Gallbladder (tissue), 1 donor: Measurements from ENCODE around the genes DOC2B, CRK and MYO1C.

- PRO-cap: bidirectional peak, plus-strand start at chr17:181729, minus-strand start at chr17:181650
Observed at GRCh38 chr17:181444-182094, at the start of gene DOC2B. Gene DOC2B, minus strand, starts transcription at chr17:181650.

- PRO-cap: no peak
Observed at GRCh38 chr17:185656-186202, 4.3 kb upstream of the DOC2B start.

DNA sequence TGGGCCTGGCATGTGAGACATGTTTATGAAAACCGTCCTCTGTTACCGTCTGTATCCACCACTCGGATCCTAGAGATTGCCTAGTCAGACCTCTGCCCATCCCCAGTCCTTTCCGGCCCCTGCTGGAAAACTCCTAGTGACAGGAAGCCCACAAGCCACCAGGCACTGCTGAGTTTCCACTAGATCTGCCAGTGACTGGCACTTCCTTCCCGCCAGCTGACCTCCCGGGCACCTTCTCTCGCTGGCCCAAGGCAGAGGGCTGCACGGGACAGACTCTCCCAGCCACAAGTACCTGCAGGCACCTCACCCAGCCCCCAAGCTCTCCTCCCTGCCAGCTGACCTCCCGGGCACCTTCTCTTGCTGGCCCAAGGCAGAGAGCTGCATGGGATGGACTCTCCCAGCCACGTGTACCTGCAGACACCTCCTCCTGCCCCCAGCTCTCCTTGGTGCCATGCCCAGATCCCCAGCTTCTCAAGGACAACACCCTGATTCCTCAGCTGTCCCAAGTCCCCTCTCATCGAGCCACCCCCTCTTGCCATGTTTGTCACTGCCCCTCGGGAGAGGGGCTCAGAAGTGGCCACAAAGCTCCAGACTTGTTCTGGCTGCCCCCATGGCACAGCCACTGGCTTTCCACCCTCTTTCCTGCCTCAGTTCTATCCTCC is 66.4 kb upstream of the DOC2B start:
- PRO-cap: no peak

DNA sequence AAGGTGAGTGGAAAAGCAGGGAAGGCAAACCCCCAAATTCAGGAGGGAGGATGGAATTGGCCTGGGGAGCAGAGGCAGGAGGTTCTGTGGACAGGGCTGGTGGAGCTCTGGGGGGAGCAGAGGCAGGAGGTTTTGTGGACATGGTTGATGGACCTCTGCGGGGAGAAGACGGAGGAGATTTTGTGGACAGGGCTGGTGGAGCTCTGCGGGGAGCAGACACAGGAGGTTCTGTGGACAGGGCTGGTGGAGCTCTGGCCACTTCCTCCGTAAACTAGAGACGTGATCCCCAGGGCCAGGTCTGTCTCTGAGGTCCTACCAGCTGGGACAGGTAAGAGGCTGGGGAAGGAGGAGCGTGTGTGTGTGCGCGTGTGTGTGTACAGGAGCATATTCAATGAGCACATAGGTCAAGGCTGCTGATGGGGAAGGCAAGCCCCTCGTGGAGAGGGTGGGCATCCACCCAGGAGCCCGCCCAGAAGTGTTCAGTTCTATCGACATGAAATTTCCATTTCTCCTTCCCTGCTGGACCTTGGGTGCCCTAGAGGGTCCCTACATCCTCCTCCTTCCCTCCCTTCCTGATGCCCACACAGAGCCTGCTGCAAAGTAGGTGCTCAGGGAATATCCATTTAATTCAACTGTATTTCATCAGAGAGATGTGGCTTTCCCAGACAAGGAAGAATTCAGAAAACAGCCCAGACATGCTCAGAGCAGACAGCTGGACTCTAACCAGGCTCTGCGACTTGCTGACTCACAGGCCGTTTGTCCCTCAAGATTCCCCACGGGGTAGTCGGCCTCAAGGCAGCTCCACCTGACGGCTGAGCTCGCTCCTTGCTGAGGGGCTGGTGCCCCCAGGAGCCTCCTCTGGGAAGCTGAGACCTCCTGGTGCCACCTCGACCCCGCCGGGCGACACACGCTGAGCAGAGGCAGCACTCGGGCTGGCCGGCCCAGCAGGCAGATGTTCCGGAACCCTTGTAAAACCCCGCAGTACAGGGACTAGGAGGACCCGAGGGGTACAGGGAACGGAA is 20.4 kb downstream of the RPH3AL start:
- PRO-cap: no peak

DNA sequence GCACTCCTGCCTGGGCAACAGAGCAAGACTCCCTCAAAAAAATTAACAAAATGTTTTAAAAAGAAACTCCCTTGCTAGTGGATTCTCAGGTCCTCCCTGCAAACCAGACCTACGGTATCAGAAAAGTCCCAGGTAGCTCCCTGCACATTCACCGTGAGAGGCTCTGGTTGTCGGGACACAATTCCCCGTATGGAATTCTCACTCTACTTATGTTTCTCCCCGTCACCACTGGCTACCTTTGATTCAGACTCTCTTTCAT is 13.0 kb downstream of the C17orf97 start:
- PRO-cap: no peak

GRCh38 chr17:441872-443265 is 32.2 kb downstream of the C17orf97 start:
- PRO-cap: no peak

- PRO-cap: no peak
Observed at GRCh38 chr17:713920-714462, 648 bp downstream of the VPS53 start.

GRCh38 chr17:846725-847971 is 65.0 kb downstream of the MRM3 start:
- PRO-cap: bidirectional peak, plus-strand start at chr17:847061, minus-strand start at chr17:847071

GRCh38 chr17:869514-870666 is 87.7 kb downstream of the MRM3 start:
- PRO-cap: no peak

- PRO-cap: bidirectional peak, plus-strand start at chr17:880799, minus-strand start at chr17:880679
Observed at GRCh38 chr17:880074-881346, 98.4 kb downstream of the MRM3 start.

GRCh38 chr17:910734-911238 is 68.8 kb downstream of the NXN start:
- PRO-cap: no peak

GRCh38 chr17:1036947-1037615 is 40.2 kb downstream of the TIMM22 start:
- PRO-cap: no peak

DNA sequence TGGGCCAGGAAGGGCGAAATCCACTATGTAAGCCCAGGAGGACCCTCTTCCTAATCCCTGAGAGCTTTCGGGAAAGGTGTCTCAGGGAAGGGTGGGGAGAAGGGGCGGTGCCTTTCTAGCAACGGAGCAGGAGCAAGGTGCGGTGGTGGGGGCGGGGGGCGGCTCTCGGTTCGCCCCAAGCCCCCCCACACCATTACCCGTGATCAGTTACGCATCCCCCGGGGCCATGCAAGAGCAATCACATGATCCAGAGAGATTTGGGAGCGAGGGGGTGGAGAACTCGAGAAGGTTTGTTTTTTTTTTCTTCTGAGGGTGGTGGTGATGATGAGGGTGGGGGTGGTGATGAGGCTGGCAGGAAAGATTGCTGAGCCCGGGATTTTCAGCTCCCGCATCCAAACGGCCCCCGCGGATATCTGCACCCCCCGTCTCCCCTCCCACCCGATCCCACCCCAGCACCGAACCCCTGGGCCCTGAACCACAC is 1.0 kb downstream of the ABR start:
- PRO-cap: no peak

DNA sequence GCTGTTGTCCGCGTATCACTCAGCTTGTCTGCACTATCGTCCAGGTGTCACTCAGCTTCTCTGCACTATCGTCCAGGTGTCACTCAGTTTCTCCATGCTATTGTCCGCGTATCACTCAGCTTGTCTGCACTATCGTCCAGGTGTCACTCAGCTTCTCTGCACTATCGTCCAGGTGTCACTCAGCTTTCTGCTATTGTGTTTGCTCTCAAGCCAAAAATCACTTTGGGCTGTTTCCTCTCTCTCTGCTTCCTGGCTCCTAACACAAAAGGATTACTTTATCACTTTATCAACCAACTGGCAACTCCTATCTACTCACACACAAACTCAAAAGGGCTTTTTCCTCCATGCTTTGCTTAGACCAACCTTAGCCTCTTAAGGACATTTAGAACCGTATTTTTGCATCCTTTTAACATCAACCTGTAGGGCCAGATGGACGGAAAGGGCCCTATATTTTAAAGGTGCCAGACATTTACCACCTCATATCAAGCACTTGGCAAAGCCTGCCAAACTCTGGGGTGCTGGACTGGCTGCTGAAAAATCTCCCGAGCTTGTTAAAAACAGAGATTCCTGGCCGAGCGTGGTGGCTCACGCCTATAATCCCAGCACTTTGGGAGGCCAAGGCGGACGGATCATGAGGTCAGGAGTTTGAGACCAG is 30.8 kb upstream of the ABR start:
- PRO-cap: no peak

DNA sequence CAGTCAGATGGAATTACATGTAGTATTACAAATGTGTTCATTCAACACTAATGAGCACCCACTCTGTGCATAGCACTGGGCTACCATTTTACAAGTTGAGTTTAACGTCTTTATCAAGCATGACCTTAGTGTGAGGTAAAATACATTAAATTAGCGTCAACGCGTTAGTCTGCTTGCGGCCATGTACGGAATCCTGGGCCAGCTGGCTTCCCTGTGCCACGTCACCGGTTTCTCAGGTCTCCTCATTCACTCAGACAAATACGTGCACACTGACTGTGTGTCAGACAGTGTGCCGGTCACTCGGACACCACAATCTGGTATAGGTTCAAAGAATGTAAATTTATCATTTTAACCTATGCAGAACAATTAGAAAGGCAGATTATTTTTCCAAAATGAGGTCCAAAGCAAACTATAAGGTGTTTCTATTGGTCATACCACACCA is 21.4 kb upstream of the YWHAE start:
- PRO-cap: no peak

- PRO-cap: no peak
Observed at GRCh38 chr17:1422693-1423925, 23.1 kb upstream of the YWHAE start.

- PRO-cap: bidirectional peak, plus-strand start at chr17:1455999, minus-strand start at chr17:1455937; bidirectional peak, plus-strand start at chr17:1456458, minus-strand start at chr17:1456231
Observed at GRCh38 chr17:1455795-1456369, at the start of gene CRK. Gene CRK, minus strand, starts transcription at chr17:1456232.

DNA sequence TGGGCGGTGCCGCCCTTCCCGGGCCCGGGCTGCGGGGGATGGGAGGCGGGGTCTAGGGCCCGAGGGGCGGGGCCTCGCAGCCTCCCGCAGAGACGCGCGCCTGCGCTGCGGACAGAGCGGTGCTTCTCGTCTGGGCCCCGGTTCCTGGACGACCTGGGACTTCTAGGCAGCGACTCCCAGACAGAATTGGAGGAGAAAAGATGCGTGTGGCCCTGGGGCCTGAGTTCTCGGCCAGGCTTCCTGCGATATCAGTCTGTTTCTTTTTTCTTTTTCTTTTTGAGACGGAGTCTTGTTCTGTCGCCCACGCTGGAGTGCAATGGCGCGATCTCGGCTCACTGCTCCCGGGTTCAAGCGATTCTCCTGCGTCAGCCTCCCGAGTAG is 328 bp upstream of the CRK start:
- PRO-cap: bidirectional peak, plus-strand start at position 89 of the sequence, minus-strand start outside the sequence

- PRO-cap: no peak
Observed at GRCh38 chr17:1492496-1493037, at the start of gene MYO1C. Gene MYO1C, minus strand, starts transcription at chr17:1492686.

GRCh38 chr17:1494858-1496237 is 2.9 kb upstream of the MYO1C start:
- PRO-cap: no peak